Subcutaneous adipose tissue (tissue), 3 donors: Measurements from ENCODE around the gene DCBLD1.

DNA sequence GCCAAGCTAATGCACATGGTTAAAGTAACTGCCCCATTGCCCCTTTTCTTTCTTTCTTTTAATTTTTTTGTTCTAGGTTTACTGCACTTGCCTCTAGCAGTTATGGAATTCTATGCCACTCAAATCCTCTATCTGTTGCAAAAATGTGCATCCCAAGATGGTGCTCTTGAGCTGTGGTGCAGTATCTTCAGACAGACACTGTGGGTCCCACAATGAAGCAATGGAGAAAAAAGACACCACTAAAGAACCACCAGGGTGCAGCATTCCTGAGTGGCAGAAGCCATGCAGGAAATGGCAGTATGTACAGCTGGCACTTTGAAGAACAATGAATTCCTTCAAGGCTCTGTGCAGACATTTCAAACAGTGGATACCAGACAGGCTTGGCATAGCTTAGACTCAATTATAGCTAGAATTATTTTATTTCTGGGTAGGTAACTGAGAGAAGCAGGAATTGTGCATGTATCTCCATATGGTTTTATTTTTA is 23.9 kb upstream of the HDAC2 start:
- PRO-cap: no peak
- RAMPAGE, long total RNA, 3 experiments: no peak in any of the 3 experiments

GRCh38 chr6:116255068-116255916 is 1.4 kb upstream of the TSPYL4 start:
- PRO-cap: no peak
- RAMPAGE, long total RNA, 3 experiments: no peak in any of the 3 experiments

DNA sequence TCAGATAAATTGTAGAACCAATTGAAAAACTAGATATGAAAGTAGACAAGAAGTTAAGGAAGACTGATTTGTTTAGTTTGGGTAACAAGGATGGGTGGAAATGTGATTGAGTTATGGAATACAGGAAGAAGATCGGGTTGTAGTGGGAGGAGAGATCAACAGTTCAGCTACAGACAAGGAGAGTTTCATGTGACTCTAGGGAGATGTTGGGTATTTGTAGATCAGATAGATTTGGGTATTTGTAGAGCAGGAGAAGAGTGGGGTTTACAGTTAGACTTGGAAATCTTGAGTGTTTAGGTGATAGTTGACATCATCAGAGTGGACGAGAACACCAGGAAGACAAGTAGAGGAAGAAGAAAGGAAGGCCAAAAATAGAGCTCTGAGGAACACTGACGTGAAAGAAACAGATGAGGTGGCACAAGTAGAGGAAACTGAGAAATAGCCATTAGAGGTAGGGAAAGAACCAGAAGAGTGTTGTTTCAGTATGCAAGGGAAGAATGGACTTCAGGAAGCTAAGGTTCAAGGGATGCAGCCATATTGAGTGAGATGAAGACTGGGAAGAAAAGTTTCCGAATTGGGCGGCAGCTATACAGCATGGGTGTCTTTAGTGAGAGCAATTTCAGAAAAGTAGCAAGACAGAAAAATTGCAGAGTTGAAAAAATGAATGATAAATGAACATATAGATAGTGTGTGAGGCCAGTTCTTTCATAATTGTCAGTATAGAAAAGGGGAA is 12.3 kb upstream of the TSPYL1 start:
- PRO-cap: no peak
- RAMPAGE, long total RNA, 3 experiments: no peak in any of the 3 experiments

DNA sequence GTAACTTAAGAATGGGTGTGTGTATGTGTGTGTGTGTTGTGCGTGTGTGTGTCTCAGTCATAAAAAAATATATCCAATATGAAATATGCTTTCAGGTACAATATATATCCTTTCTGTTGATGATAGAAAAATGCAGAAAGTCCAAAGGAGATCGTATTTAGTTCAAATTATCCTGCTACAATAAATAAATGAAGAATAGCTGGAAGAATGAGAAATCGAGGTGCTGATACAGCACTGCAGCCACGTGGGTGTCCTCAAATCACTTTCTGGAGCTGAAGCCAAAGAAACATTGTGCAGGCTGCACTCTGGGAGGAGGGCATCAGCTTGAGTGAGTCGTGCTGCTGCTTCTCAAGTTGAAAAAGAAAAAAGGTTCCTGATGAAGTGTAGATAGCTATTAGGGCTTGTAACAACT is 40.4 kb downstream of the DSE start:
- PRO-cap: no peak
- RAMPAGE, long total RNA, 3 experiments: no peak in any of the 3 experiments

- PRO-cap: no peak
- RAMPAGE, long total RNA, 3 experiments: no peak in any of the 3 experiments
Measured at GRCh38 chr6:116462584-116462974, 1.4 kb downstream of the CALHM6 start.

DNA sequence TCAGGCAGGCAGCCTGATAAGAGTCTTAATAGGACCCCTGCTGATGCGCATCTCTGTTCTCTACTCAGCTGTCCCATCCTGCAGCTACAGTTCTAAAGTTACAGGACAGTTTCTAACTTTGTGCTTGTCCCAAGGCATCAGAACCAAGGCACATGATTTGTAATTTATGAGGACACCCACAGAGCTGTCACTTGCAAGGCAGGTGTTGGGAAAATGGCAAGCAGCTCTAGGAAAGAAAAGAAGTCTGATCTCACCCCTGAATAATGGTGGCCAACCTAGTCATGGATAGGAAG is 127.7 kb upstream of the VGLL2 start:
- PRO-cap: no peak
- RAMPAGE, long total RNA, 3 experiments: no peak in any of the 3 experiments

DNA sequence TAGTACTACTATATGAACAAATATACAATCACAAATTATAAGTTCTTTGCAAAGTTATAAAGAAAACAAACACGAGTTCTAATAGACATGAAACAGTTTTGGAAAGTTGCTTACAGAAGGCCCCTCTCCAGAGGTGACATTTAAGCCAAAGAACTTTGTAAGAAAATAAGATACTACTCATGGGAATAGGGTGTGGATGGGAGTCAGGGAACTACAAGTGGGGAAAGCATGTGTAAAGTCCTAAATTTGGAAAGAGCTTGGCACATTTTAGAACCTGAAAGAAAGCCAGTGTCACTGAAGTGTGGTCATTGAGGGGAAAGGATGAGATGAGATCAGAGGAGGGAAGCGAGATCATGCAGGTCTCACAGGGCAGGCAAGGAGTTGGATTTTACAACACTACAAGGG is 37.9 kb downstream of the VGLL2 start:
- PRO-cap: no peak
- RAMPAGE, long total RNA, 3 experiments: no peak in any of the 3 experiments

DNA sequence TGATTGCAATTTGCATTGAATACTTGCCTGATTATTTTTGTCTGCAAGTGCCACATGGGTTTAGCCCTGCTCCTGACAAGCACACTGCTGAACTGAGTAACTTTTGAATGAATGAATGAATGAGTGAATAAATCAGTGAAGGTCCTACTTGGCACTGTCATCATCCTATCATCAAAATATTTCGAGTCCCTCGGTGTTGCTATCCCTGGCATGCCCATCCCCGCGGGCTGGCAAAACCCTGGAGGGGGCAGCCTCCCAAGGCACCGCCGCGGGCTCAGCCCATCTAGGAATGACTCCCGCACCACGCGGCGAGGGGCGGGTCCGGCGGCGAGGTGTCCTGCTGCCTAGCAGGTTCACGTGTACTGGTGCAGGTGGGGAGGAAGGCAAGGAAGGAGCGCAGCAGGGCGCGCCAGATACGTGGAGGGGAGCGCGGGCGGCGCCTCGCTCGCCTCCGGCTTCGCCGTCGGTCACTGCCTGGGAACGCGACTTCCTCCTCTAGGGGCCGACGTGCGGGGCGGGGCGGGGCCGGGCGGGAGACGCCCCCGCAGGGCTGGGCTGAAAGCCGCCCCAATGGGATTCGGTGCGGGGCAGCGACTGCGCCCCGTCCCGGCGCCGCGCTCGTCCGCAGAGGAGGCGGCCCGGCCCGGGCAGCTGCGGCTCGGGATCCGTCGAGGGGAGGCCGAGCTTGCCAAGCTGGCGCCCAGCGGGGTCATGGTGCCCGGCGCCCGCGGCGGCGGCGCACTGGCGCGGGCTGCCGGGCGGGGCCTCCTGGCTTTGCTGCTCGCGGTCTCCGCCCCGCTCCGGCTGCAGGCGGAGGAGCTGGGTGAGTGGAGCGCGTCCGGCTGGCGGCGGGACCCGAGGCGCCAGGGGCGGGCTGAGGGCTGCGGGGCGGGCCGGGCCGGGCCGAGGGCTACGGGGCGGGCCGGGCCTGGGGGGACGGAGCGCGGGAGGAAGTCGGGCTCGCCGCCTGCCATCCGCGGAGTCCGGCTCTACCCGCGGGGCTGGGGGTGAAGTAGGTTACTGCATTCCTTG is at the start of gene DCBLD1:
Gene DCBLD1, plus strand, starts transcription at position 604 of the 1,032 bp plus-strand sequence.
- PRO-cap: bidirectional peak, plus-strand start at position 570 of the sequence, minus-strand start at position 472 of the sequence; bidirectional peak, plus-strand start at position 803 of the sequence, minus-strand start at position 829 of the sequence
- RAMPAGE, long total RNA, 3 experiments: no peak in any of the 3 experiments

DNA sequence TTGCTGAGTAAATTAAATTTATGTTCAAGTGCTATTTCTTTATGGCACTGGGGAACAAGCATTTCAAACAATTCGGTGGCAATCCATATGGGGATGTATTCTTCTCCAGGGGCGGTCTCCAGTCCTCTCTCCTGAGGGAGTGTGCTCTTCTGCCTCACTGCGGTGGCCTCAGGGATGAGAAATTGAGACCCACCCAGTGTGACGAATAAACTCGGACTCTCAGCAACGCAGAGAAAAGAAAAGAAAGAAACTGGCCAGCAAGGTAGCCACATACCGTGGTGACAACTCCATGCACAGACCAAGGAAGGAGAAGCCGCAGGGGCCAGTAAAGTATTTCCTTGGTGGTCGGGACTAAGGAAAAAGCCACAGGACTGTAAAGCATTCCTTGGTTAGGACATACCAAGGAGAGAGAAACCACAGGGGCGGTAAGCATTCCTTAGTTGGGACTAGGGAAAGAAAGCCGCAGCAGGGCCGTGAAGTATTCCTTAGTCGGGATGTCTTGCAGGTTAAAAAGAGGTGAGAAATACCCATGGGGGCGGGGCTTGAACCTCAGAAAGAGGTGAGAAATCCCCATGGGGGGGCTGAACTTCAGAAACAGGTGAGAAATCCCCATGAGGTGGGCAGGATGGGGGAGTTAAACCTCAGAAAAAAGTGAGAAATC is 13.6 kb upstream of the GOPC start:
- PRO-cap: no peak
- RAMPAGE, long total RNA, 3 experiments: no peak in any of the 3 experiments

- PRO-cap: no peak
- RAMPAGE, long total RNA, 3 experiments: no peak in any of the 3 experiments
Measured at GRCh38 chr6:117829589-117830214, 77.4 kb upstream of the SLC35F1 start.

DNA sequence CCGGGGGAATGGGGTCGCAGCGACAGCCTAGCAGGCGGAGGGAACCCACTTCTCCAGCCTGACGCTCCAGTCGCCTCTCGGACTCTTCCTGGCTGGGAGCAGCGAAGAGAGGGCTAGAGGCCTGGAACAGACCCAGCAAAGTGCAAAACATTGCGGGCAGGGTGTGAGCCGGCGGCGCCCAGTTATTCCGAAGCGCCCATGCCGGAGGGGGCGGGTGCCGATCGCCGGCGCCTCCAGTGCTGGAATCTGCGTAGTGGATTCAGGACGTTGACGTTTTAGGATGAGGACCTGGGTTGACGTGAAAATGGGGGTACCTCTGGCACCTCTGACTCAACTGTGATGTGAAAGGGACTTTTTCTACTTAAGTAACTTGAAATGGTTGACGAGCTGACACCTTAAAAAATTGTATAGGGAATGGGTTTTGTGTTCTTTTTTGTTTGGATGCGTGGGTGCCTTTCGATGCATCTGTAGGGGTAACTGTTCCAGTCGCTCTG is 1.4 kb downstream of the SLC35F1 start:
- PRO-cap: no peak
- RAMPAGE, long total RNA, 3 experiments: no peak in any of the 3 experiments

GRCh38 chr6:118295247-118295871 is 252.7 kb upstream of the PLN start:
- PRO-cap: no peak
- RAMPAGE, long total RNA, 3 experiments: no peak in any of the 3 experiments

DNA sequence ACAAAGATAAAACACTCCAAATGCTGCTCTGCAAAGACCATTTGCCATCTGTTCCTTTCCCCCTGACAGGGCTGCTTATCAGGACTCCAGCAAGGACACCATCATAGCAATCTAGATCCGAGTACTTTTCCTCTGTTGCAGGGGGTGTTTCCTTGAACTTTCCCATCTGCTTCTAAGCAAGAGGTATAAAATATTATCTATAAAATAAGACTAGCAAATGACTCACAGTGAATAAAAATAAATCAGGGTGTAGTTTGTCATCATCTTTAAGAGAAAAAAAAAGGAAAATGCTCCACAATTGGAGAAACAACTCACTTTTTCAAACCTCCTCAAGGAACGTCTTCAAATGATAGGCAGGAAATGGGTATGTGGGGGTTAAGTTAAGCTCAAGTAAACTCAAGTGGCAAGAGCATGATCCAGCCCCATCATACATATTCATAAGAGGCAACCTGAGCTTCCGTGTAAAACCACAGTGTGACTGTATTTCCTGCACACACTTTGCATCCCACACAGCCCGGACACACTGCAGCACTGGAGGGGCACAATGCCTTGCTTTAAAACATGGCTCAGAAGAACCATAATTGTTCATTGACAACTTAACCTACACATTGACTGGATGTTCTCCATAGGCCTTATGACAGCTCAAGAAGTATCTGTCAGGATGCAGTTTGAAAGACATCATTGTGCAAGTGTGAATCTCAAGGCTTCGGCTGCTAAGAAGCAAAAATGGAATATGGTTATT is 58.5 kb upstream of the CEP85L start:
- PRO-cap: no peak
- RAMPAGE, long total RNA, 3 experiments: no peak in any of the 3 experiments

DNA sequence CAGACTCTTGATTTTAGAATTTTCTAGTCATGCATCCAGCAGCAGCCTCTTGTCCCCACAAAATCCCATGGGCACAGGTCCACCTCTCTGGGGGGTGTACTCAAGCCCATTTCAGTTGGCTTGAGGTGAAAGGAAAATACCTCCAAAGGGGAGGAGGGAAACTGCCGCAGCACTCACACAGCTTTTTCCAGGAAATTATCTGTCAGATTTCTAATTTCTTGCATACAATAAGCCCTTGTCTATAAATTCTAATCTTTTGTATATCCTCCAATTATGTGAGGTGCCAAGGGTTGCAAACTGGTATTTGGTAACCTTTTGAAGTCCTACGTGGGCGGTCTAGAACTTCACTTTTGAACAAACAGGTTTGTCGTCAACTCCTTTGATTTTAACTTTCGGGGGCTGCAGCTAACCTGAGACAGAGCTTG is 104.7 kb upstream of the CEP85L start:
- PRO-cap: no peak
- RAMPAGE, long total RNA, 3 experiments: no peak in any of the 3 experiments

DNA sequence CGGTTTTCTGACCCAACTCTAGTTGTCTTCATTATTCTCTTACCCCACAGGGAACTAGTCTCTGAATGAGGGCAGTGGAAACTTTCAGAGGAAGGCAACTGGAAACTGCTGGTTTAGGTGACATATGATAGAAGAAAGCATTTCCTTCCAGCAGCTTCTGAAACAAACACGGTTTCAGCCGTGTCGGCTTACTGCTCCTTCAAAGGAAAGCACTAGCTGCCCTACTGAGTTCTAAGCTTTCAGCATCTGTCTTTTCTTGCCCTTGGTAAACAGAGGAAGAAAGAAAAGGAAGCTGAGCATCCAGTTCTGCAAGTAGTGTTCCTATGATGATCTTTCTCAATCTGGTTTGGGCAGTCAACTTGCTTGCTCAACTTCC is 117.5 kb upstream of the CEP85L start:
- PRO-cap: unidirectional peak, minus-strand start at position 226 of the sequence
- RAMPAGE, long total RNA, 3 experiments: no peak in any of the 3 experiments

DNA sequence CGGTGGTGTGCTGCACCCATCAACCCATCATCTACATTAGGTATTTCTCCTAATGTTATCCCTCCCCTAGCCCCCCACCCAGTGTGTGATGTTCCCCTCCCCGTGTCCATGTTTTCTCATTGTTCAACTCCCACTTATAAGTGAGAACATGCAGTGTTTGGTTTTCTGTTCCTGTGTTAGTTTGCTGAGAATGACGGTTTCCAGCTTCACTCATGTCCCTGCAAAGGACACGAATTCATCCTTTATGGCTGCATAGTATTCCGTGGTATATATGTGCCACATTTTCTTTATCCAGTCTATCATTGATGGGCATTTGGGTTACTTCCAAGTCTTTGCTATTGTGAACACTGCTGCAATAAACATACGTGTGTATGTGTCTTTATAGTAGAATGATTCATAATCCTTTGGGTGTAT is 60.0 kb upstream of the ASF1A start:
- PRO-cap: no peak
- RAMPAGE, long total RNA, 3 experiments: no peak in any of the 3 experiments

DNA sequence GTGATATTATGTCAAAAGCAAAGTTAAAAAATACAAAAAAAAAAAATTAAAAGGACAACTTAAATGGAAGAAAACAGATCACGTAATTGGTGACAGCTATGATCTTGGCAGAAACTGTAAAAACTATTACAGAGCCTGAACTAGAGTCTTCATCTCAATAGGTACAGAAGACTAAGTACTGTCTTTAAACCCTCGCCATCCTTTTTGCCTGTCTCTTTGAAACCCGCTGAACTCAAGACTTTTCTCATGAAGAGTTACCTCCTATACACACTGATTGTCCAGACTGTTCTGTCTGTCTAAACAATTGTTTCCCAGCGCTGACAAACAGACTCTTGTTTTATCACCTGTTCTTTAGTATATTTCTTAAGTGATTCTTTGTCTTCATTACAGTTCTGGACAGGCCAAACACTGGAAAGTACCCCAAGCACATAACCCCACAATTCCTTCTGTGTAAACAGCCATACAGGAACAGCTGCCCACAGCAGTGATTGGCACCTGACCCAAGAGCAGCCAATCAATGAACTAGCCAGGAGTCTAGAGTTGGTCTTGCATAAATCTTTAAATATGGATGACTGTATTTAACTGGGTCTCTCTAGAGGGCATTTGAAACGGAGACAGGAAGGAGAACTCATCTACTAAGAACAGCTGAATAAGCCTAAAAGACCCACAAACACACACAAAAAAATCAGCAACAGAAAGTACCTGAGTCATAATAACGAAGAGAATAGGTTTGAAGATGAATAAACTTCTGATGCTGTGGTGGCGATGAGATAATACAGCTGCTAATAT is 49.2 kb upstream of the ASF1A start:
- PRO-cap: no peak
- RAMPAGE, long total RNA, 3 experiments: no peak in any of the 3 experiments

GRCh38 chr6:118890851-118891956 is 2.7 kb upstream of the ASF1A start:
- PRO-cap: no peak
- RAMPAGE, long total RNA, 3 experiments: no peak in any of the 3 experiments

DNA sequence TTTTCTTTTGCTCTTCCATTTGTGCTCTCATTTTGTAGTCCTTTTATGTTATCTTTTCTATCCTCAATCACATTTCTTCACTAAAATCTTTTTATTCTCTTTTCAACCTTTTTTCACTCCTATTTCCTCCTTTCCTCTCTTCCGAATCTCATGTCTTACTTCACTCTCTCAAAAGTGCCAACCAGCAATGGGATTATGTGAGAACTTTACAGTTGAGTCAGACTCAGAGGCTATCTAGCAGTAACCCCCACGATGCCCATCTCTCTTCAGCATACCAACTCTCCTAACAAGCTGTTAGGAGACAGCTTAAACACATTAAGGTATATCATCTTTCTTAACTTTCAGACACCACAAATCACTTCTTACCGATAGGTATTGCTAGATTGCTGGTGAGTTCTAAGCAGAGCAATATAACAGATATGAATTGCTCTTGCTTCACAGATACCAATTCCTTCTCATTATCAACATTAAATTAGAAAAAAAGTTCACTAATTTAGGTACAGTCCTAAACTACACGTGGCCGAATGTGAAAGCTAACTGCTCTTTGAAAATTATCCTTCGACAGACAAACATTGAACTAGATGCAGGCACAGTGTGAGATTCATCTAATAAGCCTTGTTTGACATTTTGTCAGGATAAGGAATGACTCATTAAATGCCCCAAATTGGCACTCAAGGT is 1.3 kb downstream of the FAM184A start:
- PRO-cap: no peak
- RAMPAGE, long total RNA, 3 experiments: no peak in any of the 3 experiments

DNA sequence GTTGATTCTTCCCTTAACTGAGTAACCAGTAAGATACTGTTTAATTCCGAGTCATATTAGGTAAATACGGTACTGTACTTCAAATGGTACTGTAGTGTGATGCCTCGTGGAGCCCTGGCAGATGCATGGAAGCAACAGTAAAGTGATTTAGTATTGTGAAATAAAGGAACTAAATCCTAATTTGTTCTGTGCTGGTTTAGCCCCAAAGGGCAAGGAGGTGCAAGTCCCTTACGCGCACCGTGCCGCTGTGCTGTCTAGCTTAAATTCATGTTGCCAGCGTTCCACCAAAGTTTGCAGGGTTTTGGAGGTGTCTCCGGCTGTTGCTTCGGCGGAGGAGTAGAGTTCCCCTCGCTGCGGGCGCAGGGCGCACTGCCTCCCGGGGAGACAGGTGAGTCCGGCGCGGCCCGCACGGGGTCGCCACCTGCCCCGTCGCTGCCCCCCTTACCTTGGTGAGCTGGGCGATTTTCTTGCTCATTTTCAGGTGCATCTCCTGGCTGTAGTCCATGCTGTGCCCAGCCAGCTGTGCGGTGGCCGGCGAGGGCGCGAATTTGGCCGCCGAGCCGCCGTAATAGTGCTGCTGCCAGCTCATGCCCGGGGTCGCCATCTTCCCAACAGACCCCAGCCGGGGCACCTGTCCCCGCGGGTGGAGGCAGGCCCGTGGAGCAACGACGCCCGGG is 630 bp downstream of the FAM184A start:
- PRO-cap: no peak
- RAMPAGE, long total RNA, 3 experiments: no peak in any of the 3 experiments